Mesenchymal stem cell of the bone marrow (primary cell): ENCODE measurements around the gene TMCO4.

- CAGE, long polyA plus RNA: no peak
These were observed 48.3 kb upstream of the CAPZB start for GRCh38 chr1:19533609-19534032.

- CAGE, long polyA plus RNA: no peak
These were observed 9.1 kb downstream of the MICOS10 start for GRCh38 chr1:19605690-19606383.

- CAGE, long polyA plus RNA: no peak
These were observed 8.0 kb downstream of the NBL1 start for GRCh38 chr1:19652088-19652619.

DNA sequence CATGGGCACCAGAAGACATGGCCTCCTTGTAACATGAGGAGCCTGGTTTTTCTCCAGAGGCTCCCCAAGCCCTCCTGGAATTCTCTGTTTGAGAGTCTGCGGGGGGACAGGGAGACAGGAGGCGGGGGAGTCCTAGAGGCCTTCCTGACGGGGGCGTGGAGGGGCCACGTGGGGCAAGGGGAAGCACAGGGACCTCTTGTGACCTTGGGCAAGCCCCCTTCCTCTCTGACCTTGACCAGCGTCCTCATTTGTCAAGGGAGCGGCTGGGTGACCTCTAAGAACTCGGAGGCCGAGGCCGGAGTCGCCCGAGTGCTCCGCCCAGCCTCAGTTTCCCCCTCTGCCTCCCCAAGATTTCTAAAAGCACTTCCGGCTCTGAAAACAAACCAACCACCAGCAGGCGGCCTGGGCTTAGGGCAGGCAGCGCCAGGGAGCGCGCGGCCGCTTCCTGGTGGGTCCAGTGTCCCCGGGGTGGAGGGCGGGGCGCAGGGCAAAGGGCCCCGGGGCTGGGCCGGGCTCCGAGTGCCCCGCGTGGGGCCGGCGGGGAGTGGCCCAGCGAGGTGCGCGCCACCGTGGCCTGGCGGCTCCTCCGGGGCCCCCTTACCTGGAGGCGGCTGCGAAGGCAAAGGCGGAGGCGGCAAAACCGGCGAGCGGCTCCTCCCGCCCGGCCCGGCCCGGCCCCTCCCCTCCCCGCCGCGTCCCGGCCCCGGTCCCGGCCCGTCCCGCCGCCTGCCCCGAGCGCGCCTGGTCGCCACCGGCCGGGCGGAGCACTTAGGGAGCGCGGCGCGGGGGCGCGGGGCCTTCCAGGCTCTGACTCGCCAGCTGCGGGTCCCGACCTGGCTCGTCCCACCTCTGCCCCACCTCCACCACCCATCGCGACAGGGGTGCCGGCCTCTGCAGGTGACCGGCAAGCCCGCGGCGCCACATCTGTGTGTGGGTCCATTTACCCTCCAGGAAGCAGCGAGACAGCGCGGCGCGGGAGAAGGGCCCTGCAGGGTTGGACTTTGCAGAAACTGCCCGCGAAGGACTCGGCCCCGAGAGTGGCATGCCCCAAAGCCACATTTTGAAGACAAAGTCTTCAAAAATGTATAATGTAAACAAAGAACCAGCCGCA, at the start of gene TMCO4:
Gene TMCO4, minus strand, starts transcription at position 663 of the 1,111 bp plus-strand sequence.
- CAGE, long polyA plus RNA: no peak

DNA sequence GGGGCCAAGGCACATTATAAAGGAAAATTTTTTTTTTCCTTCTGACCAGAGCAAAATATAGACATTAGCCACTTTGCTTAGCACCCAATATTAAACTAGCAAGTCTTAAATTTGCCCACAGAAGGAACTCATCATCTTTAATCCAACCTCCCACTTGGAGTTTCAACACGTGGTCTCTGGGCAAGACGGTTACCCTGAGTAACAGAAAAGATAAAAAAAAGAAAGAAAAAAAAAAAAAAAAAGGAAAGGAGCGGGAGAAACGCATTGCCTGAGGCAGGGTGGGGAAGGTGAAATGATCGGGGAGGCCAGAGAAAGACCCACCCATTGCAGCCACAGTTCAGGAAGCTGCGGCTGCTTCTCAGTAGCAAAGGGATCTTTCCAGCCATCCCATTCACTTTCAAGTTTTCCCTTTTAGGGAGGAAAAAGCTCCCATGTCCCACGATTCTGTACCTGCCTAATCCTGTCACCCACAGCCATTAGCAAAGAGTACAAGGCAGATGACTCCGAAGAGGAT, 32.0 kb upstream of the OTUD3 start:
- CAGE, long polyA plus RNA: no peak

GRCh38 chr1:19897053-19897579, 14.9 kb downstream of the OTUD3 start:
- CAGE, long polyA plus RNA: no peak

DNA sequence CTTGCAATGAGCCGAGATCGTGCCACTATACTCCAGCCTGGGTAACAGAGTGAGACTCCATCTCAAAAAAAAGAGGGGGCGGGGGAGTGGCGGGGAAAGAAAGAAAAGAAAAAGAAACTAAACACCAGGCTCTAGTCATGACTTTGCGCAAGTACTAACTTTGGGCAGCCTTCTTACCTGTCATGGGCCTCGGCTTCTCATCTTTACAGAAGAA, 20.1 kb downstream of the PLA2G2D start:
- CAGE, long polyA plus RNA: no peak

GRCh38 chr1:20255365-20256226, 35.1 kb upstream of the VWA5B1 start:
- CAGE, long polyA plus RNA: no peak

DNA sequence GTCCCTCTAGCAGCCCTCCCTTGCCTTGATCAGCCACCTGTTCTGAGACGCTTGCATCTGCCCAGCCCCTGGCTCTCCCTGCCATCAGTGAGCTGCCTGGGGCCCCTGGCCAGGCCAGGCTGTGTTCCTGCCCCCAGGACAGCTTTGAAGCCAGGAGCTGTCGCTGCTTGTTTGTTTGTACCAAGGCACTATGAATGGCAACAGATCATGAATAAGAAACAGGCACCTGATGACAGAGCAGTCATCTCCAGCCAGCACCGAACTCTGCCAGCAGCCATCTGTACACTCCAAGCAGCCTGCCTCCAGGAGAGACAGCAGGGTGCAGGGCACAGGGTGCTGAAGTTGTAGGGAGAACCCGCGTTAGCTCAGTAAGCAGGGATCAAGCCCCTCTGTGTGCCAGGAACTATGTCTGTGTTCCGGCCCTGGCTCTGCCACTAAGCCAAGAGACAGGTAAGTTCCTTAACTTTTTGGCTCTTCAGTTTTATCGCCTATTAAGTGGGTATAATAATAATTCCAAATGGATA, 8.1 kb upstream of the VWA5B1 start:
- CAGE, long polyA plus RNA: no peak

DNA sequence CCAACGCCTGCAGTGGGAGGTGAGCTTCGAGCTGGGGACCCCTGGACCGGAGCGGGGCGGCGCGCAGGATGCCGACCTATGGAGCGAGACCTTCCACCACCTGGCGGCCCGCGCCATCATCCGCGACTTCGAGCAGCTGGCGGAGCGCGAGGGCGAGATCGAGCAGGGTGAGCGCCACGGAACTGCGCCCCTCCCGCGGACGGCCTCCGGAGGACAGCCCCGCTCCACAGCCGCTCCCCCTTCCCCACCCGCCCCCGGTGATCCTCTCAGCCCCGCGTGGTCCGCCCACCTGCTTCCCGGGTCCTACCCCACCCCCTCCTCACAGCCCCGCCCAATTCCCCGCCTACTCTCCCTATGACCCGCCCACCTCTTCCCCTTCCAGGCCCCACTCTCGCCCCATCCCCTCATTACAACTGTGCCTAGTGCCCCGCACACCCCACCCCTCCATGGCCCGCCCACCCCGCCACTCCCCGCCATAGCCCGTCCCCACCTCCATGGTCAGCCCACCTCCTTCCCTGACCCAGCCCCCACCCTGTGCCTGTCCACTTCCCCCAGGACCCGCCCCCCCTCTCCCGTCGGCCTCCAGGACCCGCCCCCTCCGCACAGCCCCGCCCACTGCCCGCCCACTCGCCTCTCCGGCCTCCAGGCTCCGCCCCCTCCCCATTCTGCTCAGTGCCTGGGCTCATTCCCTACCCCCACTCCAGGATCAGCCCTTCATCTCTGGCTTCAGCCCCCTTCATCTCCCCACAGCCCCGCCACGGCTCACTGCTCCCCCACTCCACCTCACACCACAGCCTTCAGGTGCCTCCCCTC, 52.8 kb downstream of the VWA5B1 start:
- CAGE, long polyA plus RNA: no peak

DNA sequence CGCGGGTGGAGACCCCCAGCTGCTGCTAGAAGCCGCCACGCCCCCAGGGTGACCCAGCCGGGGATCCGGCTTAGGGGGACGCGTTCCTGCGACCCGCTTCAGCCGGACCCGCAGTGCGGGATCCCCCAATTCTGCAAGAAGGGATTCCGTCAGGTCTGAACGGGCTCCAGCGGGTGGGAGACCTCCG, 1.2 kb downstream of the CAMK2N1 start:
- CAGE, long polyA plus RNA: no peak

DNA sequence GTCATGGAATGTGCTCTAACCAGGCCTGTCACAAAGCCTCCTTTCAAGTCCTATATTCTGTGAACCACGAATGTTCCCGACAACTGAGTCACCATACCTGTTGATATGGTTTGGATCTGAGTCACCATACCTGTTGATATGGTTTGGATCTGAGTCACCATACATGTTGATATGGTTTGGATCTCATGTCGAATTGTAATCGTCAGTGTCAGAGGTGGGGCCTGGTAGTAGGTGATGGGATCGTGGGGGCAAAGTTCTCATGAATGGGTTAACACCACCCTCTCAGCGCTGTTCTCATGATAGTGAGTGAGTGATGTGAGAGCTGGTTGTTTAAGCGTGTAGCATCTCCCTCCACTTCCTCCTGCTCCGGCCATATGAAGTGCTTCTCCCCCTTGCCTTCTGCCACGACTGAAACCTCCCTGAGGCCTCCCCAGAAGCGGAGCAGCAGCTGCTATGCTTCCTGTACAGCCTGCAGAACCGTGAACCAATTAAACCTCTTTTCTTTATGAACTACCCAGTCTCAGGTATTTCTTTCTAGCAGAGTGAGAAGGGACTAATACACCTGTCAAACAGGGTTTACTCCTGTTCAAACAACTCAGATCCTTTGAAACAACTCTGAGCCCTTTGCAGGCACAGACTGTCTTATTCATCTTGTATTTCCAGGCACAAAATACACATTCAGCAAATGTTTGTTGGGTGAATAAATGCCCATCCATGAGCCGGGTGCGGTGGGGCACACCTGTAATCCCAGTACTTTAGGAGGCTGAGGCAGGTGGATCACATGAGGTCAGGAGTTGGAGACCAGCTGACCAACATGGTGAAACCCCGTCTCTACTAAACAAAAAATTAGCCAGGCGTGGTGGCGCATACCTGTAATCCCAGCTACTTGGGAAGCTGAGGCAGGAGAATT, 10.6 kb upstream of the CAMK2N1 start:
- CAGE, long polyA plus RNA: no peak

- CAGE, long polyA plus RNA: no peak
These were observed 14.7 kb upstream of the PINK1 start for GRCh38 chr1:20618427-20619036.

DNA sequence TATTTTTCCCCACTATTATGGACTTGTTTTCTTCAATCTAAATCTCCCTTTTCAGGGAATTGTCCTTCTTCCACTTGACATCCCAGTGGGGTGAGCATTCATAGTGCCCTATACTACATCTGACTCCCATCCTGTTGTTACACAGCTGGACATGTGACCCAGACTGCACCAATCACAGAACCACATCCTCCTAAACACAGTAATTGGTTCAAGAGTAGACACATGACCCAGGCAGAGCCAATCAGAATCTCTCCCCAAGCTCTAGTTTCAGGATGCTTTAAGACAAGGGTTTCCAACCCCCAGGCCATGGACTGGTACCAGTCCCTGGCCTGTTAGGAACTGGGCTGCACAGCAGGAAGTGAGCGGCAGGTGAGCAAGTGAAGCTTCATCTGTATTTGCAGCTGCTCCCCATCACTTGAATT, 5.6 kb upstream of the DDOST start:
- CAGE, long polyA plus RNA: no peak

GRCh38 chr1:20787912-20788411, 855 bp upstream of the HP1BP3 start:
- CAGE, long polyA plus RNA: no peak

DNA sequence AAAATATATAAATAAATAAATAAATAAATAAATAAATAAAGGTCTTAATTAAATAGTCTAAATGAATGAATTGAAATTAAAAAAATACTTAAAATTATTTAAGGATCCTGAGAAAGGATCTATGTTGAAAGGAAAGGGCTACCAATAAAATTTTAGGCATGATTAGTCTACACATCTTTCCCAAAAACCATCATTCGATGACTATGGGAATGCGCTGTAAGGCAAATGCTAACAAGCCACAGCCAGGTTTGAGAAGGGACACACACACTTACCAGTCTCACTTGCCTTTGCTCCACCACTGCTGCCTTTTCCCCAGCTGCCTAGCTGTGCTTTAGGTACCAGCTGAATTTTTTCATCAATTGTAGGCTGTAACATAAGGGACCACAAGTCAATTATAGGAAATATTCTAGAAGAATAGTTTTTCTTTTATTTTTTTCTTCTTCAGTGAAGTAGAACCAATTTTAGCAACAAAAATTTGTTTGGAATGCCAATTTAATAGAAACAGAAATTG, 67.7 kb upstream of the HP1BP3 start:
- CAGE, long polyA plus RNA: no peak

GRCh38 chr1:20875537-20876110, 88.5 kb upstream of the HP1BP3 start:
- CAGE, long polyA plus RNA: no peak

- CAGE, long polyA plus RNA: no peak
These were observed 106.4 kb upstream of the HP1BP3 start for GRCh38 chr1:20893457-20893908.

GRCh38 chr1:21140698-21142079, 35.5 kb downstream of the EIF4G3 start:
- CAGE, long polyA plus RNA: no peak

DNA sequence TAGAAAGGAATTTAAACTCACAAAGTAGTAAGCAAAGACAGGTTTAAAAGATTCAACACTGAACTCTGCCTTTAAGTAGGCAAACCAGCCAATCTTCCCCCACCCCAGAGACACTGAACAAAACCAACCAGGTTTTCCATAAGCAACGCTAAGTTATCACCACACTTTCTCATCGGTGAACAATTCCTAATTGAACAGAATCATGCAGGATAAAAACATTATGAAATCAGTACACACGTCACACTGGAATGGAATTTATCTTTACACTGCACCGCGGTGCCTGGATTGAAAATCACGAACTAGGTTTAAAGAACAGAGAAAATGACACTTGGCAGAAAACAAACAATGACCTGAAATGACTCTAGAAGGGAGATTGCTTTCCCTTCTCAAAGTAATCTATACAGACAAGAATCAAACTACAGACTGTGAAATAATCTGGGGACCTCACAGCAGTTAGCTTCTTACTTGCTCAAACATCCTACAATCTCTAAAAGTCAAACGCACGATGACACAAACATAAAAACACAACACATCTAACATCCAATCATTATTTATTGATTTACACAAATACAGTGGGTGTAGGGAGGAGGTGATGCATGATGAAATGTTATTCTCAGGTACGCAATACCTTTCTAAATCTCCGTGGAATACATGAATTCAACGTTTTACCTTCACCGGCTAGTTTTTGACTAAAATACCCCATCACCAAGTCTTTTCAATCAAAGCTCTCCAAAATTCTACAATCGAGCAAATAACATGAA, 1.9 kb downstream of the EIF4G3 start:
- CAGE, long polyA plus RNA: no peak